Left common carotid artery plus branches (tissue), 1 donor: ENCODE measurements around a stretch of chr15.

DNA sequence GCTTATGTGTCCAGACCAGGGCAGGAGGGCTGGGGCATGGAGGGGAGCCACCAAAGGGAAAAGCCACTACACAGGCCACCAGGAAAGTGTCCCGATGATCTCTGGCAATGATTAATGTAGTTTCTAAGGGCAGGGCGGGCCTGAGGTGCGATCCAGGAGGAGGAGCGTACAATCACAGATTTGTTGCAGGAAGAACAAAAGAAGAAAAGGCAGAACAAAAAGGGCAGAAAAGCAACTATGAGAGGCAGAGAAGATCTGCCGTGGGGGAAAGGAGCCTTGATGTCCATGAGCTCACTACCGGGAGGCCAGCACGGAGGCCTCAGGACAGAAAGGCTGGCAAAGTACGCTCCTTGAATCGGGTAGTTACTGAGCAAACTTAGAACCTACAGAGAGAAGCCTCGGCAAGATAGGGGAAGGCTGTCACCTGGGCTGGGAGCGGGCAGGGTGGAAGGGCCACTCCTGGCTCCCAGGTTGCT is 79.5 kb upstream of the PCSK6 start:
- PRO-cap, result no peak

- PRO-cap, result no peak
Observed at GRCh38 chr15:101615145-101615731, 36.9 kb downstream of the TM2D3 start.

DNA sequence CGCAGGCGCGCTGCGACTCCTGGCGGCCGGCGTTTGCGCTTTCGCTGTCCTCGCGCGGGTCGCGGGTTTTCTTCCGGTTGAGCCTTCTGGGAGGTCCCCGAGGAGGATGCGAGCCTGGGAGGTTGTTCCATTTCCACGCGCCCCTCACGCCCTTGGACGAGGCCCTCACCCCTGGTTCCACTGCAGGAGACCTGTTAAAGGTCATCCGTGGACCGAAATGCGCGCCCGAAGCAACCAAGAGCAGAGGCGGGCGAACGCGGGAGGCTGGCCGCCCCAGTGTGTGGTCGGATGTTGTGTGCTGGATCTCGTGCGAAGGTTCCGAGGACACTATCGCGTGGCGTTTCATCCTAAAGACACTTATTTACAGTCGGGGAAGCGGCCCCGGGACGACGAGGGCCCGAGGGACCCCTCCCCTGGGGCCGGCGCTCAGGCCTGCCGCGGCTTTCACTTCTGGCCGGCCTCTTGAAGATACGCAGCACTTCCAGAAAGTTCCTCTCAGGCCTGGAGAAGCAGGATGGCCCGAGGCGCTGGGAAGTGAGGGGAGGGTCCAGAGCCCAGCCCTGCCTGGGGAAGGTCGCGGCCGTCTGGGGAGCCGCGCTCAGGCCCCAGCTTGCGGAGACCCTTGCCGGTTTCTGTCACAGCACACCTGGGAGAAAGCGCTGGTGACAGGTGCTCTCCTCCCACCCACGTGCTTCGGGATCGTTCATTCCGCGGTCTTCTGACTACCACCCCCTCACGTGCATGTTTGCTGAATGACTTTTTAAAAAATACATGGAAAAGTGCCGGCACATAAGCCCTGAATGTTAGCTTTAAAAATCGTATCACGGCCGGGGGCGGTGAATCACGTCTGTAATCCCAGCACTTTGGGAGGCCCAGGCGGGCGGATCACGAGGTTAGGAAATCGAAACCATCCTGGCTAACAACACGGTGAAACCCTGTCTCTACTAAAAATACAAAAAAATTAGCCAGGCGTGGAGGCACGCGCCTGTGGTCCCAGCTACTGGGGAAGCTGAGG is 556 bp upstream of the TM2D3 start:
- PRO-cap, result bidirectional peak, plus-strand start at position 94 of the sequence, minus-strand start outside the sequence

GRCh38 chr15:101657925-101658425 is 5.8 kb upstream of the TM2D3 start:
- PRO-cap, result no peak

DNA sequence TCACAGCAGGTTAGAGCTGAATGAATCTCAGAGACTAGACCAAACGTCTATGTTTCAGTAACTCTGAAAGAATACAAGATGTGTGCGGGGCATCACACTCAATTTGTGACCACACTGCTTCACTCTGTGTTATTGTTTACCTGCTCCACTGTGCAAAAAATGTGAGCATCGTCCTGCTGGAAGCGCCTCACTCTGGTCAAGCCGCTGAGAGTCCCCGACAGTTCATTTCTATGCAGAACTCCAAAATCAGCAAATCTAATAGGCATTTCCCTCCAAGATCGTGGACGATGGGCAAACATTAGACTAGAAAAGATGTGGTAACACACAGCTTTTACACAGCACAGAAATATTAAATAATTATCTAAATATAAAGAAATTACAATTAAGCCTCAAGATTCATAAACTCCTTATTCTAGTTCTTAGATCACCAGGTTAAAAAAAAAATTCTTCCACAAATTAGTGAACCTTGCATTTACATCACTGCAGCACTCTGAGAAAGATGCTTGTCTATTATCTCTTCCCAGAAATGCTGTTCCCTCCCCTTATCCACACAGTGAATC is 31.8 kb upstream of the TM2D3 start:
- PRO-cap, result no peak

- PRO-cap, result no peak
Observed at GRCh38 chr15:101961408-101961732, 149.4 kb downstream of the OR4F15 start.